Anterior vena cava (tissue), 1 donor: ENCODE data around the genes VRTN and NEK9.

DNA sequence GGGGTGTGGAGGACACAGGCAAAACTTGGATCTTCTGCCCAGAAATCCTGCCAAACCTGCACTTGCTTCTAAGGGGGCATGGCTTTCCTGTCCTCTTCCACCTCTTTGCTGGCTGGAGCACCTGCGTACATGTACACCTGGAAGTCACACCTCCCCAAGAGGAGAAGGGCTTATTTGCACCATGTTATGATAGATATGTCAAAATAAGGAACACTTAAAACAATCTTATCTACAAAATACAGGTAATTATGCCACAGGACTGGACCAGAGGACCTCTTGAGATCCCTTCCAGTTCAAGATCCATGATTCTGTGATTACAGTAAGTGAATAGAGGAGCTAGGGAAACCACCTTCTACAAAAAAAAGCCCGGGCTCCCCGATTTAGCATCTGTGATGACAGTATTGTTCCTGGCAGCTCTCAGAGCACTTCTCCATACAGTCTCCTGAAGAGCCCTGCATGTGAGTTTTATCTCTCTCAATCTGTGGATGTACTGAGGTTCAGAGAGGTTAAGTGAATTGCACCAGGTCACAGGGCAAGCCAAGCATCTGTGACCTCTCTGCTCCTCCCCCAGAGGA is 1.3 kb upstream of the MIDEAS start:
- PRO-cap: no peak

- PRO-cap: unidirectional peak, plus-strand start at chr14:73786842; unidirectional peak, plus-strand start at chr14:73786874
These were observed 26.4 kb upstream of the MIDEAS start for GRCh38 chr14:73786425-73787071.

- PRO-cap: no peak
These were observed 16.1 kb downstream of the ABCD4 start for GRCh38 chr14:74286435-74287199.

GRCh38 chr14:74347451-74348675 is at the start of gene VRTN:
VRTN (plus strand) TSS chr14:74348471.
- PRO-cap: no peak

- PRO-cap: no peak
These were observed 483 bp downstream of the VRTN start for GRCh38 chr14:74348686-74349221.

GRCh38 chr14:74505943-74506289 is 12.4 kb downstream of the ISCA2 start:
- PRO-cap: no peak

DNA sequence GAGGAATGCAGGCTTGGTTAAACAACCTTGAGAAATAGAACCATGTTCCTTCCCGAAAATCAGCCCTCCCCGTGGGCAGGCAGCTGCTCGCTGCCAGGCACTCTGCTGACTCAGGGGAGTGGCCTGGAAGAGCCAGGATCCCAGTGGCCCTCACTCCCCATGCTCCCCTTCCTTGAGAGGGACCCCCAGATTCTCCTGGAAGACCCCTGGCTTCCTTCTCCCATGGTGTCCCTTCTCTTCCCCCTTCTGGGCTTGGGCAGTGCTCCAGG is 31.0 kb downstream of the ISCA2 start:
- PRO-cap: no peak

DNA sequence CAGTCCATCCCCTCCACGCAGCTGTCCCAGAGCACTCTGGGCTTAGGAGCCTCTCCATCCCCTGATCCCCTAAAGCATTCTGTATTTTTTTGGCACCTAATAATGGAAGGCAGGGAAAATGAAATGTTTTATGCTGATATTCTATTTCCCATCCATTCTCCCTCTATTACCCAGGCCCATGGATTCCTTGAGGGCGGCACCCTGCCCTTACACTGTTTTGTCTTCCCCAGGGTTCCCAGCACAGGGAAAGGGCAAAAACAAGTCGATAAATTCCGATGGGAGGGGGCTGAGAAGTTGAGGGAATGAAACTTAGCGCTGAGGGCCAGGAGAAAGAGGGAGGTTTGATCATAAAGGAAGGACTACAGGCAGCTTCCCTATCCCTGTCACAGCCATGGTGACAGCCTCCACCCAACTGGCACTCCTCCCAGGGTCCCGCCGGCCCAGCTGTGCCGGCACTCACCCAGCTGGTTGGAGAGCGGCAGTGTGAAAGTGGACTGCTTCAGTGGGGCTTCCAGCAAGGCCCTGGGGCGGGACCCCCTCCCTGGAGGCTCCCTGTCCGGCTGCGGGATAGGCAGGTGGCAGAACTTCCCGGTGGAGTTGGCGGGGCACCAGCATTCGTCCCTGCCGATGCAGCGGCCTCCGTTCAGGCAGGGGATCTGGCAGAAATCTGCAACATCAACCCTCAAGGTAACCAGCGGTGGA is 58.3 kb downstream of the ISCA2 start:
- PRO-cap: no peak

- PRO-cap: bidirectional peak, plus-strand start at chr14:74612784, minus-strand start at chr14:74612669
These were observed 670 bp upstream of the LTBP2 start for GRCh38 chr14:74612745-74613069.

DNA sequence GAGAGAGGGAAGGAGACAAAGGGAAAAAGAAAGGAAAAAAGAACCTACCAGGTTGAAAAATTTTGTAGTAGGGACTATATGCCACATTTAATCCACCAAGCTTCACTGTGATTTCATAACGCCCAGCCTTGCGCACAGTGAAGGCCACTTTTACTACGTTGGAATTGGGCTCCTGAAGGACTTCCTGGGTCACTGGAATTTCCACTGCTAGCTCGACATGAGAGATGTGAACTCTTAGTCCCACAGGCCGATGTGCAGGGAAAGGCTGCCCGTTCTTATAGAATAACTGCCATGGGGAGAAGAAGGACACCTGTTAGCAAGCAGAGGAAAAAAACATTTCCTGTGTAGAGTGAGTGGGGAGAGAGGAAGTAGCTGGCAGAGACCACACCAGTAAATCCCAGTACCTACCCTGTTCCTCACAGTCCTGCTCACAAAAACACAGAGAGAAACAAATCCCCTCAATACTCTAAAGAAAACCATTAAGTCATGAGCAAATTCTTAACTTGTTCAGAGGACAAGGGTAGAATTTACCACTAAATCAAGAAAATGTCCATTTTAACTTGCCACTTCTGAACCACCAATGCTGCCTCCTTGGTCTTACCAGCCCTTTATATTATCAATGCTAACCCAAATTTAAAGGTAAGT is 29.5 kb downstream of the AREL1 start:
- PRO-cap: no peak

DNA sequence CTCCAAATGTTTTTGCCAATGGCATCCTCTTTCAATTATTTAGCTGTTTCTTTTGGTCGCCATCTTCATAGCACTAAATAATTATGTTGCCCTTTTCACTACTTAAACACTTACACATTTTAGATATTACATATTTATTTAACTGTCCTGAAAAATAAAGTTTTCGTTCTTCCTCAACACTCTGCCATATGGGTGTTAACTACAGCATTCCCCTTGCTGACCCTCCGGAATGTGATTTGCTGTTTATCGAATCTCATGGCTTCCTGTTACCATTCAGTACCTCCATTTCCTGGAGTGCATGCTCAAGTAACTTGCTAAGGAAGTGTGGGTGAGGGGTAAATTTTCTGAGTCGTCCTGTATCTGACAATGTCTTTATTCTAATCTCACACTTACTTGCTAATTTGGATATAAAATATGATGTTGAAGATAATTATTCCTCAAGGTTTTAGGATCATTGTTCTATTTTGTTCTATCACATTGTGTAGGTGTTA is 29.5 kb downstream of the YLPM1 start:
- PRO-cap: no peak

DNA sequence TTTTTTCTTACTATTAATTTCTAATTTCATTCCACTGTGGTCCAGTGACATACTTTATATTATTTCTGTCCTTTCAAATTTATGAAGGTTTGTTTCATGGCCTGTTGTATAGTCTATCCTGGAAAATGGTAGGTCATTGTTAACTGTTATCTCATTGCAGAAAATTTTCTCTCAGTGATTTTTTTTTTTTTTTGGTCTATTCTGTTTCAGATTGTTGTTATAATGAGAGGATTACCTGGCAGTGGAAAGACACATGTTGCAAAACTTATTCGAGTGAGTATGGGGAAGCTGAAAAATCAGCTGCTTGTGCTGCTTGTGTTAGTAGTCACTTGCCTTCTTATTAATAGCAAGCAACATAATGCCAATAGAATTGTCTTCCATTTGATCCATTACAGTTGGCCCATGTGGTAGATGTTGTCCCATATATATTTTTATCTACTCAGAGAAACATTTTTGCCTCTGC is 52.9 kb downstream of the YLPM1 start:
- PRO-cap: no peak

DNA sequence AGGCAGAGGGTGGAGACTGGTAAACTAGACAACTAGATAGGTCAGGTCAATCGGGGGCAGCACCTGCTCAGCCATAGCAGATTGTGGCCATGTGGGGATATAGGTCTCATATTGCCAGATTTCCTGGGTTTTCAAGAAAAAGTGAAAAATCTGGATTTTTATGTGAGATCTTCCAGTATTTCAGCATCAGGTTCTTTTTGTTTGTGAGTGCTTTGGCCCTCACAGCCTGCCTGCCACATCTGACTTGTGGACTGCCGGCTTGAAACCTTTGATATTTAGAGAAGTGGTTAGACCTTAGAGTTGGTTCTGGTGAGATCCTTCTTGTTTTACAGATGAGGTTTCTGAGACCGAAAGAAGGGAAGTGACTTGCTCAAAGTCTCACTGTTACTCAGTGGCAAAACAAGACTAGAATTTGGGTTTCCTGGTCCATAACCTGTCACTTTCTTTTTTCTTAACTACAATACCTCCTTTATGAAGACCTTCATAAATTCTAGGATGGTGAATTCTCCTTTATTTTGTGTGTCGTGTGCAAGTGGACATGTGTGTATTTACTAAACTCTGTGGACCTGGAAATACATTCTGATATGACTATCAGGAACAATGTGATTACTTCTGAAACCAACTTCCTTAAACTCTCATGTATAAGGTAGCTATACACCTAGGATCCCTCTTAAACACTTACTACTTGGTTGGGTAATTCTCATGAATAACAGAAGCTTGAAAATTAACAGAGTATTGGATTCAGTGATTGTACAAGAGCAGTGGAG is 34.3 kb downstream of the PROX2 start:
- PRO-cap: no peak

DNA sequence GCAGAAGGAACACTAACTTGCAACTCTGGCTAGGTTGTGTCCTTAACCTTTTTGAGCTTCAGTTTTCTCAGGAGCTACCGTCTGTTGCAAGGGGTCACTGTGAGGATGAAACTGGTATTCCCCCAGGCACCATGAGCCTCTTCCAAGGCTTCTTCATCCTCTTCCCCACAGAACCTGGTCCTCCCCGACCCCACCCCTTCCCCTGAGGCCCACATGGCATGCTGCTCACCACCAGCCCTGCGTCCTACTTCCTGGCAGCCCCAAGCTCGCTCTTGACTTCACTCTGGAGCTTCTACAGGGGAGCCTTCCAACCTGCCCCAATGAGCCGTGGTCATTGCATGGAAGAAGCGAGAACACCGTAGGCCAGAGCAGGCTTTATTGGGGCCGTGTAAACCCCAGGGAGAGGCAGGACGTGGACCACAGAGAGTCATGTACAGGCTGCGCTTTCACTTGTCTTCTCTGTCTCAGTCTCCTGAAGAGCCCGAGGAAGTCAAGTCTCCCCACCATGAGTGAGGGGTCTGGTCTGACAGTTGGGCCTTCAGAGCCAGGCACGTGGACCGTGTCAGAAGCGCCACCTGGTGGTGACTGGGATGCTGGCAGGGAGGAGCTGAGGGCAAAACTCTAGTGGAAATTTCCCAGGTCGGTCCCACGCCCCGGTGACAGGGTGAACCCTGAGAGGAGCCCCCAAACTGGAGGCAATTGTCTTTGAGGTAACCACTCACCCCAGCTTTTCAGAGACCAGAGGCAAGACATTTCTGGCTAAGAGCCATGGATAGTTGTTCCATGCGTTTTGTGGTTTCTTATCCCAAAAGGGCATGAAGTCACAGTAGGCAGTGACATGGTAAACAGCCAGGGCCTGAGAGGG is 17.5 kb downstream of the RPS6KL1 start:
- PRO-cap: no peak

DNA sequence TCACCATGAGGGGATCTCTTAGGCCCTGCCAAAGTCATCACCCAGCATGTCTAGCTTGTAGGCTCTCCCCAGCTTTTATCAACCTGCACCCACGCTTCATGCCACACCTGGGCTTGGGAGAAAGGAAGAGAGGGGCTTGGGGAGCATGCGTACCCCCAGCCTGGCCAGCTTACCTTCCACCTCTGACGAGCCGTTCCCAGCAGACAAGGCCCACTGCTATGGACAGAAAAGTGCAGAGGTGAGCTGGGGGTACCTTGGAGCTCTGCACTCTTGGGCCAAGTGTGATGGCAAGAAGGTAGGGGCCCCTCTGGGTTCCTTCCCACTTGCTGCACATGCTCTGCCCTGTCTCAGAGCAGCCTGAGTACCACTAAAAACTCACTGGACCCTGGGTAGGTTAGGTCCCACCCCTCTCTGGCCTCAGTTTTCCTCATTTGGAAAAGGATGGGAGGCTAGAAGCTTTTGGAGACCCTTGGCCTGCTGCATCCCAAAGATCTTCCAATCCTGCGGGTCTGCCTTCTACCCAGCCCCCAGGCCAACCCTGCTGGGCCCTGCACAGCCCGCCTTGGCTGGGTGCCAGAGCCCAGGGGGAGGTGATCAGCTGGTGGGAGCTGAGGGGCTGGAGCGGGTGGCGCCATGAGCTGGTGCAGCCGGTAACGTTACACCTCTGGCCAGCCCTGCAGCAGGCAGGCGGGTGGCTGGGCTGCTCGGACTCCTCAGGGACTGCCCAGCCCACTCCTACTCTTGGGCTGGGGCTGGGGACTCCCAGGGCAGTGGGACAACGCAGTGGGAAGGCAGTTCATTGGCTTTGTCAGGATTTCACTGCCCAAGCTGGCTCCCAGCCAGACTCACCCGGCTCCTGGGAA is 1.4 kb downstream of the PGF start:
- PRO-cap: no peak

DNA sequence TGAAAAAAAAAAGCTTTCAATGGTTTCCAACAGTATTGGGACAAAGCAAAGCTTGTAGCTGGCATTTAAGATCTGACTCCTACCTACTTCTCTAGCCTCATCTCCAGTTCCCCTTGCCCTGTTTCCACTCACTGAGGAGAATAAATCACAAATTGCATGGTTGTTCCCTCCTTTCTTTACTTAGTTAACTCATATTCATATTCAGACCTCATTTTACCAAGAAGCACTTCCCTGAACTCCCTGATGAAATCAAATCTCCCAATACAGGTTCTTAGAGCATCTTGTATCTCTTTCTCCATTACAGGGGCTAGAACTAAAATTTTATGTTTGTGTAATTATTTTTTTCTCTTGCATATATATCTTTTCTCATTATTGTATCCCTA is 14.2 kb downstream of the MLH3 start:
- PRO-cap: no peak

DNA sequence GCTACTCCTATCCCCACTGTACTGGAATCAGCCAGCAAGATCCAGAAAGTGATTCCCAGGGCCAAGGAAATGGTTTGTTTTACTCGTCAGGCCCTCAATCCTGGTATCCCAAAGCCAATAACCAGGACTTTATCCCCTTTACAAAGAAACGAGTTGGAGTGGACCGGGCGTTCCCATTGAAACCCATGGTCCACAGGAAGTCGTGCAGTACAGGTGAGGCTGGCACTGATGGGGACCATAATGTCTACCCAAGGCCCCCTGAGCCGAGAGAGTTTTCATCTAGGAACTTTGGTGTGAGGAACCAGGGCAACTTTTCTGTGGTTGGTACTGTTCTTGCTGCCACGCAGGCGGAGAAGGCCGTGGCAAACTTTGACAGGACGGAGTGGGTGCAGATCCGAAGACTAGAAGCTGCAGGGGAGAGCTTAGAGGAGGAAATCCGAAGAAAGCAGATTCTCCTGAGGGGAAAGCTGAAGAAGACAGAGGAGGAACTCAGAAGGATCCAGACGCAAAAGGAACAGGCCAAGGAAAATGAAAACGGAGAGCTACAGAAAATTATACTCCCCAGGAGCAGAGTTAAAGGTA is 1.5 kb downstream of the ZC2HC1C start:
- PRO-cap: no peak

GRCh38 chr14:75124007-75124684 is 2.7 kb downstream of the NEK9 start:
- PRO-cap: no peak

DNA sequence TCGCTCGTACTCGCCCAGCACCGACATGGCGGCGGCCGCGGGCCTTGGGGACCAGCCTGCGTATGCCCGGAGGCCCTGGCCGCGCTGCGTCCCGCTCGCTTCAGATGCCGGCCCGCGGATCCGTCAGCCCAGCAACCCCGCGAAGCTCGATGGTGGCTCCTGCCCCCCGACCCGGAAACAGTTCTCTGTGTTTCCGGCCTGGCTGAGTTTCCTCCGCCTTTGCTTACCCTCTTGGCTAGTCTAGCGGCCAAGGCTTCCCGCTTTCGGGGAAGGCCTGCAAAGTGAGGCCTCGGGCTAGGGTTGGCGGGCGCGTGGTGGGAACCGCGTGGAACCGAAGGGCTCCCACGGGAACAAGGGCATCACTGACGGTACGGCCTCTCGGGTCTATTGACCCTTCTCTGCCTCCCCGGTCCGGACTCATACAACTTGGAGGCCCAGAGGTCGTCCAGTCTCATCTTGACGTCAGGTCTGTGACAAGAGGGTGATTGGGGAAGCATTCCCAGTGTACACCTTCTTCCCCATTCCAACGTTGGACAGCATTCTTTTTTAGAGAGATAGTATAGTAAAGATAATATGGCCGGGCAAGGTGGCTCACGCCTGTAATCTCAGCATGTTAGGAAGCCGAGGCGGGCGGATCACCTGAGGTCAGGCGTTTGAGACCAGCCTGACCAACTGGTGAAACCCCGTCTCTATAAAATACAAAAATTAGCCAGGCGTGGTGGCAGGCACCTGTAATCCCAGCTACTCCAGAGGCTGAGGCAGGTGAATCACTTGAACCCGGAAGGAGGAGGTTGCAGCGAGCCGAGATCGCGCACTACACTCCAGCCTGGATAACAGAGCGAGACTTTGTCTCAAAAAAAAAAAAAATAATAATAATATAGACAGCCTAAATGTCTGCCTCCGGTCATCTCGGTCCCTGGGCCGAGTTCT is at the start of gene NEK9:
Gene NEK9 (minus strand): TSS at position 154 of the 930 bp plus-strand sequence.
- PRO-cap: bidirectional peak, plus-strand start at position 238 of the sequence, minus-strand start at position 151 of the sequence

- PRO-cap: no peak
These were observed 27.7 kb upstream of the TMED10 start for GRCh38 chr14:75204018-75204651.